ENCODE measurements around a stretch of chr9.

GRCh38 chr9:106880746-106881142 lies 17.8 kb downstream of the ZNF462 start:
- RRBS: no CpG with 5 or more reads among the region's 6 CpGs

- RRBS: no CpG with 5 or more reads among the region's 2 CpGs
Measured at GRCh38 chr9:106885224-106885769, 22.3 kb downstream of the ZNF462 start.

- RRBS: no CpG with 5 or more reads among the region's 1 CpG
Measured at GRCh38 chr9:107281119-107281689, 1.9 kb upstream of the RAD23B start.

GRCh38 chr9:107329700-107329984 lies 46.6 kb downstream of the RAD23B start:
- RRBS: no CpG with 5 or more reads among the region's 1 CpG

DNA sequence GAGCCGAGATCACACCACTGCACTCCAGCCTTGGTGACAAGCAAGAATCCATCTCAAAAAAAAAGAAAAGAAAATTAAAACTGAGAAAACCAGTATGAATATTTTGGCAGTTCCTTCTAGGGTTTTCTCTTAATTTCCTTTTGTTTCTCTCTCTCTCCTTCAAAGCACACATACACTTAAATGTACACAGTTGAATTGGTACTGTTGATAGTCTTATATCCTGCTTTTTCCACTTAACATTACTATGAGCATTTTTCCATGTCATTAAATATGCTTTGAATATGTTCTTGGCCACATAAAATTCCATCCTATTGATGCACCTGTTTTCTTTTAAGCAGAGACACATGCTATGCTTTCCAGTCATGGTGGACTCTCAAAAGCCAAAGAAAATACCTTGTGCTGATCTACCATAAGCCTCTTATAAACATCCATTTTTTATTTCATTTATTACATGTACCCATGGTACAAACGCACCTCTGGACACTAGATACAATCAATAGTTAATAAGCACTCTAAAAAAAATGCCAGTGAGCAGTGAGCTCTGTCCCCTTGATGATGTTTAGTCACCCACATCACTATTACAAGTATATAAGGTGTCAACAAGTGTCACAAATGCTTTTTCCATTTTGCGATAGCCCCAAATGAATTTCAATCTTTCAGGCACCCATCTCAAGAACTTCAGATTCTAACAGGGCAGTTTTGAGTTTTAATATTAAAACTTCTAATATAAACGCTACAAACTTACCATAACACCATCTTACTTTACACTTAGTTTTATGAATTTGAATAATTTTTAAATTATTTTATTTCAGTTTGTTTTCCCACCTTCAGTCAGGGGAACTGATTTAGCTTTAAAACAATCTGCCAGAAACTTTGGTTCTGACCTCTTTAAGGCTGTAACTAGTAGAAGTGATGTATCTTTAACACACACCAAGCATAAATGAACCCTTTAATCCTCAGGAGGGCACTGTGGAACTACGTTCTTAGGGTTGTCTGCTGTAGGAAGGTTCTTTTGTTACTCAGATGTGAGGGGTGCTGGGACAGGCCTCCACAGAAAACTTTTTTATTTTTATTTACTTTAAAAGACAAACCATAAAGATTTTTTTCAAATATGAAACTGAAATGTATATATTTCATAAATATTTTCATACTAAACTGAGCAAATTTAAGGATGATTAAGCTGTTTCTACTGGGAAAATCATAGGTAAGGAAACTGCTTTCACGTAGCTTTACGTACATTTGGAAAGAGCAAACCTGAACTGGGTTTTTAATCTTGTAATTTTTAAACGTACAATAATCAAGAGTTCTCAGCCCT lies 5.8 kb downstream of the KLF4 start:
- RRBS: no CpG with 5 or more reads among the region's 8 CpGs

- RRBS: no CpG with 5 or more reads among the region's 10 CpGs
Measured at GRCh38 chr9:107486492-107486958, 3.0 kb downstream of the KLF4 start.

DNA sequence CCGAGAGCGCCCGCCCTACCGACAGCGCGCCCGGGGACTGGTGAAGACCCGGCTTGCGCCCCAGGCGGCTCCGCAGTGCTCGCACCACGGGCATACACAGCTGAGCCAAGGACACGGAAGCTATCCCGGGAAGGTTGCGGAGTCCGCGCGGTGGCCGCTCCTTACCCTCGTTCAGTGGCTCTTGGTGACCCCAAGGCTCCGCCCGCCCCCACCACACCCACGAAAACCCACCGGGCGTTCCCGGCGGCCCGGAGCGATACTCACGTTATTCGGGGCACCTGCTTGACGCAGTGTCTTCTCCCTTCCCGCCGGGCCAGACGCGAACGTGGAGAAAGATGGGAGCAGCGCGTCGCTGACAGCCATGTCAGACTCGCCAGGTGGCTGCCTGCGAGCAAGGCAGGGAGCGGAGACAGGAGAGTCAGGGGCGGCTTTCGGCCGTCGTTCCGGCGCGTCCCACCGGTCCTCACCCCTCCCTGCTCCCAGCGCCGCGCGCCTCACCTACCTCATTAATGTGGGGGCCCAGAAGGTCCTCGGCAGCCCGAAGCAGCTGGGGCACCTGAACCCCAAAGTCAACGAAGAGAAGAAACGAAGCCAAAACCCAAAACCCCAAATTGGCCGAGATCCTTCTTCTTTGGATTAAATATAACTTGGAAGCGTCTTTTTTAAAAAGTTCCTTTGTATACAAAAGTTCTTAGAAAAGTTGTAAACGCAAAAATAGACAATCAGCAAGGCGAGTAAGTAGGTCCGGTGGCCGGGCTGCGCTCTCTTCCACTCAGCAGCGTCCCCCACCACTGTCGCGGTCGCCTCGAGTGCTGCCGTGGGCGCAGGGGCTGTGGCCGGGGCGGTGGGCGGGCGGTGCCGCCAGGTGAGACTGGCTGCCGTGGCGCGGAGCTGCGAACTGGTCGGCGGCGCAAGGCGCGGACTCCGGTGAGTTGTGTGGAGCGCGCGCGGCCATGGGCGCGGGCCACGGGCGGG lies 616 bp downstream of the KLF4 start:
- RRBS: 4% methylated on average over 56 of the region's 97 CpGs

GRCh38 chr9:107577078-107577685 lies 87.6 kb upstream of the KLF4 start:
- RRBS: no CpG with 5 or more reads among the region's 8 CpGs

- RRBS: no CpG with 5 or more reads among the region's 2 CpGs
Measured at GRCh38 chr9:108213385-108213796, 642.4 kb downstream of the ACTL7B start.

- RRBS: no CpG with 5 or more reads among the region's 2 CpGs
Measured at GRCh38 chr9:108551419-108551594, 304.5 kb downstream of the ACTL7B start.

- RRBS: no CpG with 5 or more reads among the region's 13 CpGs
Measured at GRCh38 chr9:108783648-108784247, 72.0 kb downstream of the ACTL7B start.

GRCh38 chr9:109078675-109079730 lies 40.7 kb downstream of the TMEM245 start:
- RRBS: no CpG with 5 or more reads among the region's 4 CpGs

GRCh38 chr9:109110410-109111124 lies 9.2 kb downstream of the TMEM245 start:
- RRBS: no CpG with 5 or more reads among the region's 5 CpGs

GRCh38 chr9:109307296-109308005 lies 13.4 kb downstream of the EPB41L4B start:
- RRBS: no CpG with 5 or more reads among the region's 14 CpGs

GRCh38 chr9:109420095-109421091 lies 77.7 kb downstream of the PTPN3 start:
- RRBS: no CpG with 5 or more reads among the region's 23 CpGs

- RRBS: 7% methylated on average over 28 of the region's 58 CpGs
Measured at GRCh38 chr9:109499141-109500105, 1.3 kb upstream of the PTPN3 start.

DNA sequence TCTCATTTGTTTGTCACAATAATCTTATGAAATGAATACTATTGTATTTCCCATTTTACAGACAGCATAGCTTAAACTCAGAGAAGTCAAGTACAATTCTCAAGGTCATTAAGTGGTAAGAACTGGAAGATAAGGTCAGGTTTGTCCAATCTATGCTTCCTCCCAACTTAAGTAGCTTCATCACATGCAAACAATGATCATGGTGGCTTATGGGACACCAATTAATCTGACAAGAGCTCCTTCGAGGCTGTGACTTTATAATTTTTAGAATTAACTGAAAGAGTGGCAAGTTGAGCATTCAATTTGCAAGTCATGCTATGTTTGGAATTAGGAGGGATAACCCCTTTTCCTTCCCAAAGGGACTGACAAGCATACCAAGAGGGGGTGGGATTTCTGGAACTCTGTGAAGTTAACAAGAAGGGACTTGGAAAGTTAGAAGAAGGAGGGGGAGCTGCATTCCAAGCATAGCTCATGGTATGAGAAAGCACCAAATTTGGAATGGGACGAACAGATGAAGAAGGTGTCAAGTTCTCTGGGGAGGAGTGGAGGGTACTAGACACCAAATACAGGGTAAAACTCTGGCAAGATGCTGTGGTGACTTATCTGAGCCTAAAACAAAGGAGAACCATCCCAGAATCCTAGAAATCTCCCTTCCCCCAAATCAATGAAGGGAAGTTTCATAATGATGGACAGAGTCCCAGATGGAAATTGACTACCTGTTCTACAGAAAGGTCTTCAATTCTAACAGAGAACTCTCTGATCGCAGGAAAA lies 8.9 kb upstream of the PALM2AKAP2 start:
- RRBS: no CpG with 5 or more reads among the region's 3 CpGs

GRCh38 chr9:109806410-109807054 lies 26.5 kb downstream of the PALM2AKAP2 start:
- RRBS: no CpG with 5 or more reads among the region's 3 CpGs

Data from mononuclear cell (primary cell).